ENCODE measurements around a stretch of chr17.

DNA sequence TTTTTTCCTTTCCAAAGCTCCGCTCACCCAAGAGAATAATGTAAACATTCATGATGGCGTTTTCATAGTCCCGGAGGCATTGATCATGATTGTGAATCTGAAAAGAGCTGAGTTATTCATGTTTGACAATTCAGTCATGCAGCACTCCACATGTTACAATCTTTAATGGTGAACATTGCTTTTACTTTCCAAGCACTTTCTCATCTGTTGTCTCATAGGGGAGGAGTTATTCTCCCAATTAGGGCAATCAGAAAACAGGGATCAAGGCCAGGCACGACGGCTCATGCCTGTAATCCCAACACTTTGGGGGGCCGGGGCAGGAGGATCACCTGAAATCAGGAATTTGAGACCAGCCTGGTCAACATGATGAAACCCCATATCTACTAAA, 70.2 kb upstream of the TNRC6C start:
- PRO-cap: unidirectional peak, minus-strand start at position 164 of the sequence

- PRO-cap: no peak
Observed at GRCh38 chr17:77942203-77942752, 16.2 kb upstream of the TNRC6C start.

DNA sequence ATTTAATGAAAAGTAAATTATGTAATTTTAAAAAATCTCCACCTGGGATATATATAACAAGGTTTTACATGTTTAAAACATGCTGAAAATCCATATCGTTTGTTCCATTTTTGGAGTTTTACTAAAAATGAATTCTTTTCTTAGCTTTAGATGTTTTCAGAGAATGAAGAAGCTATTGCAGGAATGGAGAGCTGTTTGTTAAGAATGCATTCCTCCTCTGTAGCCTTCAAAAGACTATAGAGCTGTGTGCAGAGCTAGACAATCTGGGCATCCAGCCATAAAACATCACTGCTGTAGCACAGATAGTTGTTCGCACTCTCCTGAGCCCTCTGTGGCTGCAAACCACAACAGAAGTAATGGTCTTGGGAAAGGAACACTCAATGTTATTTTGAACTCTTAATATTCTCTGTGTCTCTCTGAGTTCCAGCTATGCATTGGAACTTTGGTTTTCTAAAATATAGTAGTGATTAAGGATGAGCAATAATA, 4.9 kb downstream of the TNRC6C start:
- PRO-cap: no peak

GRCh38 chr17:77980344-77980622, 21.8 kb downstream of the TNRC6C start:
- PRO-cap: no peak

GRCh38 chr17:78141757-78142887, 4.1 kb upstream of the C17orf99 start:
- PRO-cap: no peak

DNA sequence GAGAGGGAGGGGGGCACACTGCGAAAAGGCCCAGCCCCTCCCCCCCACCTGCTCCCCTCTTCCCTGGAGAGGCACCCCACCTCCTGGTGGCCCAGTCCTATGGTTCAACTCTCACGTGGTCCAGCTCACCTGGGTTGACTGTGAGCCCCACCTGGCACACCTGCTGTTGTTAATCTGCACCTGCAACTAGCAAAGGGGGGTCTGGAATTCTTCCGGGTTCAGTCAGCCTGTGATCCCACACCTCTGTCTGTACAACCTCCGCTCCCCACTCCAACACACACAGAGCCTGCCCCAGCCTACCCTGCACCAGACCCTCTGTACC, 1.9 kb upstream of the SYNGR2 start:
- PRO-cap: no peak

- PRO-cap: no peak
Observed at GRCh38 chr17:78186328-78186638, 569 bp downstream of the TK1 start.

DNA sequence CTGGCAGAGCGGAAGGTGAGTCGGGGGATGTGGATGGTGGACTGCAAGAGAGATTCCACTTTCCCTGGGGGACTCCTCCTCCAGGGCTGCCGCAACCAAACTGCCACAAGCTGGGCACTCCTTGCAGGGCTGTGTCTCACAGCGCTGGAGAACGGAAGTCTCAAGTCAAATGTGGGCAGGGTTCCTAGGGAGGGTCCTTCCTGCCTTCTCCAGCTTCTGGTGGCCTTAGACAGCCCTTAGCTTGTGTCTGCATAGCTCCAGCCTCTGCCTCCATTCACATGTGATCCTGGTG, 11.4 kb upstream of the BIRC5 start:
- PRO-cap: no peak

GRCh38 chr17:78224457-78225332, 6.7 kb upstream of the TMEM235 start:
- PRO-cap: no peak

GRCh38 chr17:78325114-78325766, 34.6 kb downstream of the SOCS3 start:
- PRO-cap: no peak

- PRO-cap: no peak
Observed at GRCh38 chr17:78338814-78339378, 21.0 kb downstream of the SOCS3 start.

DNA sequence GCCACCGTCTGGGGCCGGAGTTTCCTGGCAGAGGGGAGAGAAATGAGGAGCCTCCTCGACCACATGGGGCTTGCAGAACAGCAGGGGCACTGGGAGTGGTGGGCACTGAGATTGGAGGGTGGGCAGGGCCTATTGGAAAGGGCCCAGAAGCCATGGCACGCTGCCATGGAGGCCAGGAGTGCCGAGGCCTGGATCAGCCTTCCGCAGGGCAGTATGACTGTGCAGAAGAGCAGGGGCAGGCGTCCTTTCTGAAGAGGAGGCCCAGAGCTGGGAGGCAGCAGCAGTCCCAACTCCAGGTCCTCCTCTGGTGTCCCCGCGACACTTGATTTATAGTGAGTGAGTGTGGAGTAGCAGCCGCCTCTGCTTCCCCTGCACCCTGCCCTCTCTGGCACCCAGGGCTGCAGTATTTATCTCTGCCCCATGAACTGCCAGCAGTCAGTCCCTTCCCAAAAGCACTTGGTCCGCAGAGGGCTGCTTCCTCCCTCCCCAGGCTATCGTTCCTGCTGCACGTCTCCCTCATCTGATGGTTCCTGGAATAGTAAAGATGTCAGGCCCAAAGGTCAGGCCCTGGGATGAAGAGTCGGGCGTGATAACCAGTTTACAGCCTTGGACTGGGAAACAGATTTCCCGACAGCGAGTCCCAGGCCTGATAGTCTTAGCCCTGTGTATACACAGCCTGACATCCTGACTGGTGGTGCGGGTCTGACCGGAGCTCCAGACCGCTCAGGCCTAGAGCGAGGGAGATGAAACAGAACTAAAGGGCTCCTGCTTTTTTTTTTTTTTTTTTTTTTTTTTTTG, 32.9 kb downstream of the PGS1 start:
- PRO-cap: no peak

- PRO-cap: no peak
Observed at GRCh38 chr17:78412481-78412925, 34.1 kb downstream of the PGS1 start.

GRCh38 chr17:78421692-78422627, 43.5 kb downstream of the PGS1 start:
- PRO-cap: no peak

DNA sequence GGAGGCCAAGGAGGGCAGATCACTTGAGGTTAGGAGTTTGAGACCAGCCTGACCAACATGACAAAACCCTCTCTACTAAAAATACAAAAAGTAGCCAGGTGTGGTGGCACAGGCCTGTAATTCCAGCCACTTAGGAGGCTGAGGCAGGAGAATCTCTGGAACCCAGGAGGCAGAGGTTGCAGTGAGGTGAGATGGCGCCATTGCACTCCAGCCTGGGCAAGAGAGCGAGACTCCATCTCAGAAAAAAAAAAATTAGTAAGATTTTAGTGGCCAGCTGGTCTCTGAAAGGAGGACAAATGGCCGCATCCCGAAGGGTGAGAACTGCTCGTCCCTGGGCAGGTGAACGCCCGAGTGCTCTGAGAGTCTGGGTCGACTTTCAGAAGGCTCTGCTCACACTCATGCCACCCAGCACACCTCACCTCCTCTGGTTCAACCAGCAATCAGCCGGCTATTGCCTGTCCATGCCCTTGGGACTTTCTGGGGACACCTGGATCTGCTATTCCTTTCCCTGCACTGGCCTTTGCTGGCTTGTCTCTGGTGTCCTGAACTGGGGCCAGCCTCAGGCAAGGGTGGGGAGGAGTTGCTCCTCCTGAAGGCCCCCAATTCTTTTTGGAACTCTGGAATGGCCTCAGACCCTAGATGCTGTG, 63.5 kb downstream of the PGS1 start:
- PRO-cap: no peak

DNA sequence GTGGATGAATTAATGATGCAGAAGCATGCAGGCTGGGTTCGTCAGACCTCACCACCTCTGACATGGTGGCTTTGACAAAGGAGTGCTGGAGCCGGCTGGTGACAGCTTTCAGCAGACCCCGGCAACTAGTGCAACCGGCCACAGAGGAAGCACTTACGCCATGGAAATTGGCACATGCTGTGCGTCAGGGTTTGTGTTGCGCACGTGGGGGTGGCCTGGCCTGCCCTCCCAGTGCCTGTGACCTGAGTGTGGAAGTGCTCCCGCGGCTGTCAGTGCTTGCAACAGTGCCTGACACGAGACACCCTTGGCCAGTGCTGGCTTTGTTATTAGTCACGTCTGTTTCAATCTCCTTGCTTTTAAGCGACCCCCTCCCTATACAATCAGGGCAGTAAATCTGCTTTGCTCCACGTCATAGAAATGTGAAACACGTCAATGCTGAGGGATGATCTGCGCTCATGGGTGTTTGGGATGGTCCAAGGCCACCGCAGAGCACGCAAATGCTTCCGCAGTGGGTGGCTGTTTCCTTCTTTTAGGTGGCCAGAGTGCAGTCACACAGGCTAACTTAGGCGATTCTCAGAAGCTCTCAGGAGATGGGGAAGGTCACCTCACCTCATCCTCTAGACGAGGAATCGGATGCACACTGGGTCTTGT, 64.3 kb downstream of the PGS1 start:
- PRO-cap: unidirectional peak, minus-strand start at position 127 of the sequence

DNA sequence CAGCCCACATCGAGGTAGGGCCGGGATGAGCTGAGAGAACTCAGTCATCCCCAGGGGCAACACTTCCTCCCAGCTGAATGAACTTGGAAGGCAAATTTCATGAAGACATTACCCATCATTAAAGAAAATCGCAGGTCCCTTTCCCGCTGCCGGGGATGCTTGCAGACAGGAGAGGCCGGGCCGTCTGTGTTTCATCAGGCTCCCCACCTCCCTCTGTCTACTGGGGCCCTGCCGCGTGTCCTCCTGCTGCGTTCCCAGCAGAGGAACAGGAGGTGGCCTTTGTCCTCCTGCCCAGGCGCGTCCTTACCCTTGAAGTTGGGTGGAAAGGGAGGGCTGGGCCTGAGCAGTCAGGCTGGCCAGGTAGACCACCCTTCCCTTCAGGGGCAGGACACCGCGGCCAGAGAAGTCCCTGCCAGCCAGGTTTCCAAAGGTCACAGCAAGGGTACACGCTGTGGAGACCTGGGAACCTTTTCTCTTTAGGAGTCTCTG, 11.4 kb upstream of the DNAH17 start:
- PRO-cap: no peak

DNA sequence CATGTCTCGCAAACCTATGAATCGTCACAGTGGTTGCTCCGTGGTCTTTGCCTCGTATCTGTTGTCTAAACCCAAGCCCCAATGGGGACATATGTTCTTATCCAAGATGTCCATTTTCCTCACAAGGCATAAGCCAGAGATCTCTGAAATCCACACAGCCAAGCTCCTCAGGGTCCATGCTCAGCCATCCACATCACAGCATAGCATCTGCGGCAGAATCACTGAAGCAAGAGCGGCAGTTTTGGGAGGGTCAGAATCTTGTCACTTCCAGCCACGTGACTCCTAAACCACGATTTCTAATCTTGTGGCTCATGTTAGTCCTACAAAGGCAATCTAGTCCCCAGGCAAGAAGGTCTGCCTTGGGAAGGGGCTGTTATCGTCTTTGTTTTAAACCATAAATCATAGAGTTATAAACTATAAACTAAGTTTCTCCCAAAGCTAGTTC, 20.7 kb upstream of the DNAH17 start:
- PRO-cap: no peak

DNA sequence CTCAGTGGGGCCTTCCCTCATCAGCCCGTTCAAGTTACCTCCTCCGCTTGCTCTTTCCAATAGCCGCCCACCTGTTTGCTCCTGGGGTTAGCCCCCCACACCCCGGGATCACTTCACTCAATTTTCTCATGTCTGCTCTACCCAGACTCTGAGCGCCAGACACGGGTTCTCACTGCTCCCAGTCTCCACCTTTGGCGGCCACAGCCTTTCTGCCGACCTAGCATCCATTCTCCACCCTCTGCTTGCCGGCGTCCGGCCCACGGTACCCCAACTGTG, 92.3 kb upstream of the DNAH17 start:
- PRO-cap: no peak

GRCh38 chr17:78705007-78705381, 77.1 kb downstream of the CYTH1 start:
- PRO-cap: no peak

Data from pulmonary artery (tissue), 1 donor.